ENCODE measurements around a stretch of chr13.

DNA sequence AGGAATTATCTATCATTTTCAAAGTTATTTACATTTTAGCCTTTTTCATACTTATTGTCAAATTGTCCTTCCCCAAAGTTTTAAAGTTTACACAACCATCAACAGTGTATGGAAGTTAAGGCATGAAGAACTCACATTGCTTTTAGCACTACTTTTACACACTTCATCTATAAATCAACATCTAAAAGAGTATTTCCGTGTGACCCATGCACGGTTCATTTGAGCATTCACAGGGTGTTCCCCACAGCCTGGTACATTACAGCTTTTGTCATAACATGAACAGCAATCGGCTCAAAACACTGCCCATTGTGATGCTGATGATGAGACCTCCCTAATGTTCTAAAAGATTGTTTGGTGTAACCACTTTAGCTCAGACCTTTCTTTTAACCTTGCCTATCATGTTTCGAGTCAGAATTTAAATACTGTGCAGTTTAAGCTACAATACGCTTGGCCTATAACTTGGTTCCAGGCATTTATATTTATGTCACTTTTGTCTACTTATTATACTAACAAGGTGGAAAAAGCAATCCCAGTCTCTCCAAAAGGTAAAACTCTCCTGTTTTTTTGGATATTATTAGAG lies 4.1 kb upstream of the KLF5 start:
- PRO-cap = no peak
- RAMPAGE, long total RNA = no peak

GRCh38 chr13:73177938-73178634 lies 119.3 kb downstream of the KLF5 start:
- PRO-cap = no peak
- RAMPAGE, long total RNA = no peak

DNA sequence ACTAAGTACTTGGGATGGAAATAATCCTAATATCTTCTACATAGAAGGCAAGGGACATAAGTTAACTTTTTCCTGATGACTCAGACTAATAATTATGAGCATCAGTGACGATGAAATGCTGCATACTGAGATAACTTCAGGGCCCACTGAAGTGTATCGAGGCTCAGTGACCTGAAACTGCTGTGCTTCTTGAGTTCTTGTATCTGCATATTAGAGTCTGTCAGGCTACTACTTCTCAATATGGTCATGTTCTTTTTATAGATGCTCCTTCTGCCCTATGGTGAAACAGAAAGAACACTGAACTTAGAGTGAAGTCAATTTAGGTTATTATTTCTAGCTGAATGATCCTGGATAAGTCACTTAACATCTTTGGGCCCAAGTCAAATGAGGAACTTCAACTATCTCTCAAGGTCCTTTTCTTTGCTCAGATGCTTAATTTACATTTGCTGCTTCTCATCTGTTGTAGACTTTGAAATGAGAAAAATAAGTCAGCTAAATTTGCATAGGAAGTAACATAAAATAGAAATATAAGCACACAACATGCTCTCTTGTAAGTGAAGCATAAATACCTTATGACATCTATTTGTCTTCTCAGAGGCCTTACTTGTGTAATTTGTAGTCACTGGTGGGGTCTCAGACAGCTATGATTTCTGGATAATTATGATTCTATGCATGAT lies 909.1 kb downstream of the KLF5 start:
- PRO-cap = unidirectional peak, plus-strand start at position 327 of the sequence; unidirectional peak, plus-strand start at position 359 of the sequence
- RAMPAGE, long total RNA = no peak

GRCh38 chr13:73984947-73985569 lies 926.3 kb downstream of the KLF5 start:
- PRO-cap = no peak
- RAMPAGE, long total RNA = no peak

- PRO-cap = no peak
- RAMPAGE, long total RNA = no peak
Observed at GRCh38 chr13:74129895-74130367, 1071.1 kb downstream of the KLF5 start.

DNA sequence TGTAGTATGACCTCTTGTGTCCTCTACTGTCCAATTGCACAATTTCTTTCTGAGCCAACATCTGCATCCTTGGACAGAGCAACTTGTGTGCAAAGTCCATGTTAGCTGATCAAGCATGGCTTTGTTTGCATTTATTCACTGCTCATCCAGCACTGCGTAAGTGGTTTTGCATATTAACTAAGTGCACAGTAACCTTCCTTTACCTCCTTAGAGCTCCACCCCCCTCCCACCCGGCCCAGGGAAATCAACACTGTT lies 1194.3 kb downstream of the TBC1D4 start:
- PRO-cap = bidirectional peak, plus-strand start outside the sequence, minus-strand start at position 103 of the sequence
- RAMPAGE, long total RNA = no peak

DNA sequence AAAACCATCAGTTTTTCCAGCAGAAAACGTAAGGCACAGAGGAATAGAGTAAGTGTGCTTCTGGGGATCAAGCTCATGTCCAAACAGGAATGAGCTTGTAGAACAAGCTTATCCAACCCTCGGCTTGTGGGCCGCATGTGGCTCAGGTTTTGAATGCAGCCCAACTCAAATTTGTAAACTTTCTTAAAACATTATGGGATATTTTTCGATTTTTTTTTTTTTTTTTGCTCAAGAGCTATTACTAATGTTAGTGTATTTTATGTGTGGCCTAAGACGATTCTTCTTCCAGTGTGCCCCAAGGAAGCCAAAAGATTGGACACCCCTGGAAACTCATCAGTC lies 1039.1 kb downstream of the TBC1D4 start:
- PRO-cap = no peak
- RAMPAGE, long total RNA = no peak

- PRO-cap = no peak
- RAMPAGE, long total RNA = no peak
Observed at GRCh38 chr13:75225837-75226730, 255.9 kb downstream of the TBC1D4 start.

GRCh38 chr13:75326061-75327105 lies 155.6 kb downstream of the TBC1D4 start:
- PRO-cap = no peak
- RAMPAGE, long total RNA = no peak

DNA sequence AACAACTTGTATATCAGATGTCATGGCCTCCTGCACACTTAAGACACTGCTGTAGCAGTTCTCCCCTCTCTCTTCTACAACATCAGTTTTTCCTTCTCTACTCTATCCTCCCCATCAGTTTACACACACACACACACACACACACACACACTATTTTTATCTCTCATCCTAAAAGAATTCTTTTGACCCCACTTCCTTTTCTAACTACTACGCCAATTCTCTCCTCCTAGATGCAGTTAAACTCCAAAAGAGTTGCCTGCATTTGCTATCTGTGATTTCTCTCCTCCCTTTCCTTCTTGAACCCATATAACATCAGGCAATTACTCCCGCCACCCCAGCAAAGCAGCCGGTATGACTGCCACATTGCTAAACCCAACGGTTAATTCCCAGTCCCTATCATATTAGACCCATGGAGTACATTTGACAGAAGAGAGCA lies 90.9 kb downstream of the TBC1D4 start:
- PRO-cap = no peak
- RAMPAGE, long total RNA = no peak

- PRO-cap = no peak
- RAMPAGE, long total RNA = no peak
Observed at GRCh38 chr13:75468906-75469567, 12.9 kb downstream of the TBC1D4 start.

GRCh38 chr13:75788411-75789237 lies 152.5 kb downstream of the LMO7 start:
- PRO-cap = no peak
- RAMPAGE, long total RNA = no peak

DNA sequence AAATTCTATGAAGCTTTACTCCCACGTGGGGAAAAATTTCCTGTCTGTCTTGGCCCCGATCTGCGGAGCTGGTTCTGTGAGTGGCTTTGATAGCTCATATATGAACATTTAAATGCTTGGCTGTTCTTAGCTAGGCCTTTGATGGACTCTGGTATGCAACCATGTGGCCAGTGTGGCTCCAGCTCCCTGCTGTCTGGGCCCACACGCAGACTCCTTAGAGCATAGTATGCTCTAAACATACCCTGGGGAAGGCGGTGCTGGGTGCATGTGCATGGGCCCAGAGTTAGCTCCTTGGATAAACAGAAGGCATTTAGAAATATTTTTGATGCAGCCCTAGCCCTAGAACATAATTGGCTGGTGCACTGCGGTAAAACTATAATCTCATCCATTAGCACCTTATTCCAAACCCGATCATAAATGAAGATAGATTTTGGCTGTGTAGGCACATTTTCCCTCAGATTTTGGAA lies 153.4 kb downstream of the LMO7 start:
- PRO-cap = no peak
- RAMPAGE, long total RNA = no peak

GRCh38 chr13:75802157-75802706 lies 166.1 kb downstream of the LMO7 start:
- PRO-cap = no peak
- RAMPAGE, long total RNA = no peak

DNA sequence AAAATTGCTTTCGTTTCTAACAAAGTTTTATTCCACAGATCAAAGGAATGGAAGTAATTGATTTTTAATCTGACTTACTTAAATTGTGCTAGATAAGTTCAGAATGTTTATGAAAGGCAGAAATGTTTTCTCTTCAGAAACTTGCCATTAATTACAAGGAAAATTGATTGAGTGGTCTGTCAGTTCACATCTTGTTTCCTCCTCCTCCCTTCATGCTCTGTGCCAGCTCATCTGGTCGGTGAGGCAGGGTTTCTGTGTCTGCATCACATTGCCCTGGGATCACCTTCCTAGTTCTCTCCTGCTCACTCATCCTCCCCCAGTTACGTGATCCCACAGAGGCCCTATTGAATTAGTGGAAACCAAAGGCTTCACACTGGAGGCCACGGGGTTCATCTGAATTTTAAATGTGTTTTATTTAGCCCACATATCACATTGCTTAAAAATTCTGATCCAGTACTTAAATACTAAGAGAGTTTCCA lies 378.8 kb downstream of the LMO7 start:
- PRO-cap = no peak
- RAMPAGE, long total RNA = no peak

- PRO-cap = no peak
- RAMPAGE, long total RNA = no peak
Observed at GRCh38 chr13:76471113-76471336, 415.2 kb downstream of the KCTD12 start.

GRCh38 chr13:76832404-76832929 lies 53.7 kb downstream of the KCTD12 start:
- PRO-cap = no peak
- RAMPAGE, long total RNA = no peak

DNA sequence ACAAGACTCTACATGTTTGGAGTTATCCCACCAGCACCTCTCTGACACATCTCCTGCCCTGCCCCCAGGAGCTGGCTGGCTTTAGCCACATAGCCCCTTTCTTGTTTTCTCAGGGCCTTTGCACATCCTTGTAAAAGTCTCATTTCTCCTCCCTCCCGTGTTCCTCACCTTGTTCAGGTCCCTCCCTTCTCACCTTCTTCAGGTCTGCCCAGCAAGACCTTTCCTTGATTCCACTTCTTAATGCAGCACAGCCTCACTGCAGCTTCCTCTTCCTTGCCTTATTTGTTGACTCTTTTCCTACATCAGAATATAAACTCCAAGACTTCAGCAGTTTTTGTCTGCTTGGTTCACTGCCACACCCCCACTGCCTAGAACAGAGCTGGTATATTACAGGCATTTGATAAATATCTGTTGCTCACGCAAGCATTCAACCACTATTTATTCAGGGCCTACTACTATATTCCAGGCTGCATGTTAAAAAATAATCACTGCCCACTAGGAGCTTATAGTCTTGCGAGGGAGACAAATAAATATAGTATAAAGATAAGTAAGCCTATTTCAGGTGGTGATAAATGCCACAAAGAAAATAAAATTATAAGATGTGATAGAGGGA lies 2.5 kb upstream of the KCTD12 start:
- PRO-cap = no peak
- RAMPAGE, long total RNA = no peak

DNA sequence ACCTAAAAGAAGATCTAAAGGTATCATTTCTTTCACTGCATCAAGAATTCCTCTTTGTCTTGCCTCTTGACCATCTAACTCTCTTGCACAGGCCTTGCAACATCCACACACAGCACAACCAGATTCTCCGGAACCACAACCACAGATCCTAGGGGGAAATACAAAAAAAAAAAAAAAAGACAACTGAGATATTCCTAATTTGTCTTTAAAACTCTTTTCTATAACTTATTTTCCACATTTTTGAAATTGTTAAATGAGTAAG lies 83.2 kb downstream of the MYCBP2 start:
- PRO-cap = no peak
- RAMPAGE, long total RNA = no peak

- PRO-cap = no peak
- RAMPAGE, long total RNA = no peak
Observed at GRCh38 chr13:77250940-77251605, 75.8 kb downstream of the MYCBP2 start.